Umbilical cord (tissue), 2 donors: Measurements from ENCODE around the gene CDKN2A.

GRCh38 chr9:20297479-20298023 lies 324.7 kb downstream of the MLLT3 start:
- RAMPAGE, long total RNA, result no peak

GRCh38 chr9:20615661-20616489 lies 6.4 kb downstream of the MLLT3 start:
- RAMPAGE, long total RNA, result no peak

- RAMPAGE, long total RNA, result no peak
Observed at GRCh38 chr9:21444033-21444806, 4.0 kb downstream of the IFNA1 start.

- RAMPAGE, long total RNA, result no peak
Observed at GRCh38 chr9:21974283-21975497, at the start of gene CDKN2A. TSS of gene CDKN2A (minus strand) at chr9:21974857.

- RAMPAGE, long total RNA, result no peak
Observed at GRCh38 chr9:21995619-21995964, 13.5 kb downstream of the CDKN2B start.

DNA sequence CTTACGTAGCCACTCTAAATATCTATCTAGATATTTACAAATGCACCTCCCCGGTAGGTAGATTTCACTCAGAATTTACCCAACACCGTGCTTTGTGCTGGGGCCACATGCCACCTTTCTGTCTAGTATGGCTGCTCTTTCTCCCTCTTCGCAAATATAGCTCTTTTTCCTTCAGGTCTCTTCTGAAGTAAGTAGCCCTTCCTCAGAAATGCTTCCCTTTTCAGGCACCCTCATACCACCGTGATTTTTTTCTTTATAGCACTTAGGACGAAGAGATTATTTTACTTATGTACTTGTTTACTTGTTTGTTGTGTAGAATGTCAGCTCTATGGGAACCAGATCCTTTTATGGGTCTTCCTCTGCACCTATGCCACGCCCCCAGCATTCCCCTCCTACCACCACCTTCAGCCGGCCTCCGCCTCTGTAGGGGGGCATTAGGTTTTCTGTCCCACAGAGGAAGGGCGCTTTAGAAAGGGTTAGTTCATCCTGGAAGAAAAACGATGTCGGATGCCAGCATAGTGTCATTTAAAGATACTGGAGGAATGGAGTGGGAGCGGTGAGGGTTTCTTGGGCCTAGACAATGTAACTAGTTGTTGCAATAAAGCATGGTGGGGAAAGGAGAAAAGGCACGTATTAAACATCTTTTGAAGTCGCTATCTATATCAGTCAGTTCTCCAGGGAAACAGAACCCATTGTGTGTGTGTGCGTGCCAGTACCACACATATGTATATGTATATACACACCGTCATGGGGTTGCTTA lies 12.6 kb downstream of the CDKN2B start:
- RAMPAGE, long total RNA, result no peak

- RAMPAGE, long total RNA, result no peak
Observed at GRCh38 chr9:22005050-22006206, 3.7 kb downstream of the CDKN2B start.

DNA sequence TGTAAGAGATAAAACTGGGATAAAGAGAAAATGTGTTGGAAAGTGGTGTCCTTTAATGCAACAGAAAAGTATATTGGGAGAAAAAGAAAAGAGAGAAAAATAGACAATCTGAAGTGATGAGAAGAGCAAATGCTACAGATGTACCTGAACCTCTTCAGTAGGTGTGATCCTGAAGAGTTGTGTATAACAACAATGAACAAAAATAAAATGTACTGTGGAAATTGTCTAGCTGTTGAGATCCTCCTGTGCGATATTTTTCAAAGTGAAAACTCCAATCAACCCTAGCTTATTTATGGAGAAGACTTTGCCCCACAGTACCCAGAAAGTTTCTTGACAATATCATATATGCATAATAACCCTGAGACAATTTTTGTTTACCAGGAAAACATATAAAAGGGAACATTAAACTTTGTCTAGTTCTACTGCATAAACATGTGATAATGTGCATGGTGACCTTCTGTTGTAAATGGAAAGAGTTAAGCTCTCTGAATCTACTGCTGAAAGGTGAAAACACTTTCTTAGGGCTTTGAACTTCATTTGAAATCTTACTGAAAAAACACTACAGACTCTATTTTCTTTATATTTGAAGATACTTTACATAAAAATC lies 32.1 kb upstream of the CDKN2B start:
- RAMPAGE, long total RNA, result no peak

GRCh38 chr9:26927866-26928602 lies 19.0 kb downstream of the PLAA start:
- RAMPAGE, long total RNA, result no peak

GRCh38 chr9:27078662-27079097 lies 30.3 kb upstream of the TEK start:
- RAMPAGE, long total RNA, result no peak

DNA sequence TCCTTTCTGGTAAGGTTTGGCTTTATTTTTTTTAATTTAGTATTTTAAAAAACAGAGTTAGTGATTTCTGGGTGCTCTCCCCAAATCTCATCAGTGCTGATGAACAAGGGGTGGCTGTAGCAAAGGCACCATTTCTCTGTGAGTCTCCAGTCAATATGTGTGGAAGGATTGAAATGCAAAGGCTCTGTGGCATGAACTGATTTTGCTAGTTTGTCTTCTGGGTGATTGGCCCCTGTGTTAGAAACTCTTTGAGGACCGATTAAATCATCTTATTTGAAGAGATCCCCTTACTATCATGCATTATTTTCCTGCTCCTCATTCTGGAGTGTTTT lies 575 bp downstream of the TEK start:
- RAMPAGE, long total RNA, result no peak

- RAMPAGE, long total RNA, result no peak
Observed at GRCh38 chr9:27112170-27112825, 3.3 kb downstream of the TEK start.

DNA sequence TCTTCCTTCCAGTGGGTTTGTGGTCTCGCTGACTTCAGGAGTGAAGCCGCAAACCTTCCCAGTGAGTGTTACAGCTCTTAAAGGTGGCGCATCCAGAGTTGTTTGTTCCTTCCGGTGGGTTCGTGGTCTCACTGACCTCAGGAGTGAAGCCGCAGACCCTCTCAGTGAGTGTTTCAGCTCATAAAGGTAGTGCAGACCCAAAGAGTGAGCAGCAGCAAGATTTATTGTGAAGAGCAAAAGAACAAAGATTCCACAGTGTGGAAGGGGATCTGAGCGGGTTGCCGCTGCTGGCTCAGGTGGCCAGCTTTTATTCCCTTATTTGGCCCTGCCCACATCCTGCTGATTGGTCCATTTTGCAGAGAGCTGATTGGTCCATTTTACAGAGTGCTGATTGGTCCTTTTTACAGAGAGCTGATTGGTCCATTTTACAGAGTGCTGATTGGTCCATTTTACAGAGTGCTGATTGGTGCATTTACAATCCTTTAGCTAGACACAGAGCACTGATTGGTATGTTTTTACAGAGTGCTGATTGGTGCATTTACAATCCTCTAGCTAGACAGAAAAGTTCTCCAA lies 29.0 kb downstream of the TEK start:
- RAMPAGE, long total RNA, result no peak

- RAMPAGE, long total RNA, result no peak
Observed at GRCh38 chr9:27154738-27155516, 45.9 kb downstream of the TEK start.

DNA sequence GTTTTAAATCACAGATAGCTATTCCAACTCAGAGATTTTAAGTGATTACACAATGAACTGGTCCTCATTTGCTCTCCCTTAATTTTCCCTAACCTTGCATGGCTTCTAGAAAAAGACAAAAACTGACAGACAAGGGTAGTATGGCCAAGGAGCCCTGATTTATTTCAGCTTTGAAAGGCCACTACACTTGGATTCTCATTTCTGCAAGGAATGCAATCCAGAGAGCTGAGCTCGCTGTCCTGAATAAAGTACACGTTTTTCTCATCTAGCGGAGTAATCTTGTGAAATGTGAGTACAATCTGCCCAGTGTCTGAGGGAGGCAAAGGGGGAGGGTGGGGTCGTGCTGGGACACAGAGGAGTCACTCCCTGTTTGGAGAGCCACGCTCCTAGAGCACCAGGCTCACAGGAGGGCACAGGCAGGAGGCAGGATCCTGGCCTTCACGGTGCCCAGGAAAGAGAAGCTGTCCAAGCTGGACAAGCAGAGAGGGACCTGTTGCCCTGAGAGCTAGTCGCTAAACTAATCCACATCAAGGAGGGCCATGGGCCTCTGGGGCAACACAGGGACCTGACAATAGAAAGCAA lies 51.0 kb upstream of the IFNK start:
- RAMPAGE, long total RNA, result no peak

DNA sequence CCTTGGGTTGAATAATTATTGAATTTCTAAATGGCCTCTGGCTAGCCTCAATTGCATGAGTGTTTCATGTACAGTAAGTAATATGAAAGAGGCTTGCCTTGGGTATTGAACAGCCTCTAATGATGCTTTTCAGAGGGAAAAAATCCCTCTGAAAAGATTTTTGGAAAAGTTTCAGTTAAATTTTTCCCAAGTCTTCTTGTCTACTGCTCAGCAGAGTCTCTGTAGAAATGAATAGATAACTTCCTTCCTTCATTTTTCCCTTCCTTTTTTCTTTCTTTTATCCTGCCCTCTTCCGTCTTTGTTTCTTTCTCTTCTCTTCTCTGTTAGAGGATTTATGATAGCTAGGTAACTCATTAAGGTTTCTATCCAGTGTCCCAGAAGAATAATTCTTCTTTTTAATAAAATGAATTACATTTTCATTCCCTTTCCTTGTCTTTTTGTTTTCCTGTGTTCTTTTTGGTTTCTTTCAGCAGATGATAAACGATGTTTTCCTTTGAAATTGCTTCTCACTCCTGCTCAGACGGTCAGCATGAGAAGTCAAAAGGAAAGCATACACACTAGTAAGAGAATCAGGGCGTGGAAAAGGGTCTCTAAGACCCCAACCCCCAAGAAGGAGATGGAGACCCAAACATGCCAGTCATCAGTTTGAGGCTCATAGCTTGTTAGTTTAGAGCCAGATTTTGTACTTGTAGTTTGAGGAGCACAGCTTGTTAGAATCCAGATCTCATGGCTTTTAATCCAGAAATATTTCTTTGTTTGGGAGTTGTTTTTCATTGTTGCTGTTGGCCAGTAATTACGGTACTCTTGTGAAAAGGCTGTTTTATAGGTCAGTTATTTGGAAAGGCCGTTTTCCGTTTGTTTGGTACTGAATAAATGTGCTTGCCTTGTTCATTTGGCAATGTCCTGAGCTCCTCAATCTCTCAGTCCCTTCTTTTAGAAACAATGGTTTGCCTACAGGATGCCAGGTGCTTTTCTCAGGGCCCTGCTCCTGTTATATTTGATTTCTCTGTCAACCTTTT lies 4.2 kb upstream of the MOB3B start:
- RAMPAGE, long total RNA, result no peak

GRCh38 chr9:27536919-27537789 lies 7.5 kb upstream of the MOB3B start:
- RAMPAGE, long total RNA, result no peak

DNA sequence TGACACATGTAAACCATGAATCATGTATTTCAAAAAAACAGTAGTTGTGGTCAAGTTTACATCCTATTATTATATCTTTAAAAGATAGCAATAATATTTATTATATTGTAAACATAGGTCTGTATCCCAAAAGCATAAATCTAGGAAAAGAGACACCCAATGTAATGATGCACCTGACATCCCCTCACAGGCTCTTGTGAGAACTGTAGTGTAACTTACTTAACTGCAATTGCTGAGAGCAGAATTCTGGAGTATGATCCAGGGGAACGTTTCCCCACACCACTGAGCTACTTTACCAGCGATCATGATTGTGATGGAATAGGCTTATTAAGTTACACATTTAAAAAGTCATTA lies 18.3 kb upstream of the MOB3B start:
- RAMPAGE, long total RNA, result no peak

DNA sequence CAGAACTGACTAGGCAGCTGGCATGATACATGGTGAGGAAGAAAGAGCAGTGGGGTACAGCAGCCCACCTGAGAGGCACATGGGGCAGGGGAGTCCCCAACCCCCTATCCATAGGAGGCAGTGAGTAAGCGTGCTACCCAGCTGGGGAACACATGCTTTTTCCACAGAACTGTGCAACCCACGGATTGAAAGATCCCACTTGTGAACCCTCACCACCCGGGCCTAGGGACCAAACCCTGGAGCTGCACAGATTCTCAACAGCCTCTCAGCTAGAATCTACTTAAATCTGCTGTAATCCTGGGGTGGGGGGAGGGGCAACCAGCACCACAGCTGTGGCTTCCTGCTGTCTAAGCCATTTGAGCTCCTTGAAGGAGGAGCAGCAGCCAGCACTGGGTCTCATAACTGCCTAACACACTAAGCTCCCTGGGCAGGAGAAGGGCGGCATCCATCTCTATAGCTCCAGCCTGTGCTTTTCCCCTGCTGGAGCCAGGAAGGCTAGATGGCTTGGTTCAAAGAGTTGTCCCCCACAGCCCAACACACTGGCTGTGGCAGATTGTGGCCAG lies 71.8 kb upstream of the C9orf72 start:
- RAMPAGE, long total RNA, result no peak

DNA sequence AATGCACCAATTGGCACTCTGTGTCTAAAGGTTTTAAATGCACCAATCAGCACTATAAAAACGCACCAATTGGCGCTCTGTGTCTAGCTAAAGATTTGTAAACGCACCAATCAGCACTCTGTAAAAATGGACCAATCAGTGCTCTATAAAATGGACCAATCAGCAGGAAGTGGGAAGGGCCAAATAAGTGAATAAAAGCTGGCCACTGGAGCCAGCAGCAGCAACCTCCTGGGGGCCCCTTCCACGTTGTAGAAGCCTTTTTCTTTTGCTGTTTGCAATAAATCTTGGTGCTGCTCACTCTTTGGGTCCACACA lies 813.9 kb upstream of the C9orf72 start:
- RAMPAGE, long total RNA, result no peak